Placental epithelial cell (primary cell): ENCODE data around the genes PSG7, LYPD5, ZNF404 and ZNF234.

DNA sequence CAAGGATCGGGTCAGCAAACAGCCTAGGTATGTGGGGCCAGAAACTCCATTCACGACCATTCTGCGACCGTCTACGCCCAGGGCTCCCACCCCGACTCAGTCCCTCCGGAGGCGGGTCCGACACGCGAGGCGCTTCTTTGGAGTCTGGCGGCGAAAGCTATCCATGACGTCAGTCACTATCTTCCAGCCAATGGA lies 6.6 kb upstream of the CNFN start:
- CAGE, long polyA plus RNA: no peak

DNA sequence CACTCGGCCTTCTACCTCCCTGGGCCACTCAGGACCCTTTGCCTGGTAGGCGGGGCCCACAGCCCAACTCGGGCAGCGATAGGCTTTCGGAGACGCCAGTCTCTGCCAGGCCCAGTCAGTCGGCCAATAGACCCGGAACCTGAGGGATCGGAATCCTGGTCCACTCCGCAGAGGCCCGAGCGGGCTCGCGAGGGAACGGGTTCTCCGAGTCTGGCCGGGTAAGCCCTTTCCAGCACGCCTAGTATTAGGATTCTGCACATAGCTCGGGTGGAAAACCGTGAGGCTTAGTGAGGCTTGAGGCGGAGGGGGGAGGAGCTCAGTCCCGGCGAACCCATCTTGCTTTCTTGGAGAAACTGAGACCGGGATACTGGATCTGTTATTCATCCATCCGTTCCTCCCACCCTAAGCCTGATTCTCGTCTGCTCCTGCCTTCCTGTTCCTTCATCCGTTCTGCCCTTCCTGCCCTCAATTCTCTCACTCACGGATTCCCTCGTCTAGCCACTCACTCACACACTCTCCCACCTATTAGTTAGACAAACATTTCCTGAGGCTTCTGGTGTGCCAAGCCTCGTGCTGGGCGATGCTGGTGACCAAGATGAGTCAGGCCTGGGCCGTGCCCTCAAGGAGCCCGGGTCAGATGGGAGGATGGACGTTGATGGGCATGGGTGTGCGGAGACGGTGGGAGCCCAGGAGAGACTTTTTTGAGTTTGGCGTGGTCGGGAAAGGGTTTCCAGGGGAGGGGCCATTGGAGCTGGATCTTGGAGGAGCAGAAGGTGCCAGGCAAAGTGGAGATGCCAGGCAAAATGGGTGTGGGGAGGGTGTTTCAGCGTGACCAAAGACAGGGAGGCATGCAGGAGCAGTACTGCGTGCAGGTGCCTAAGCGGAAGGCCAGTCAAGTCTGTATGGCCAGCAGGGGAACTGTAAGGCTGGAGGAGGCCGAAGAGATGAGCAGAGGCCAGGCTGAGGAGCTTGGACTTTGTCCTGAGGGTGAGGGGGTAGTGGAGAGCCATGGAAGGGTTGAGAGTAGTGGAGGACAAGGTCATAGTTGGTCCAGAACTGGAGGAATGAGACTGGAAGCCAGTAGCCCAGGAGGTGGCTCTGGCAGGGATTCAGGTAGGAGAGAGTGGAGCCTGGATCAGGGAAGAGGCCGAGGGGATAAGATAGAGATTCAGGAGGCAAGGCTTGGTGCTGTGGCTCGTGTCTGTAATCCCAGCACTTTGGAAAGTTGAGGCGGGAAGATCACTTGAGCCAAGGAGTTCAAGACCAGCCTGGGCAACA lies 7.3 kb upstream of the CNFN start:
- CAGE, long polyA plus RNA: no peak

- CAGE, long polyA plus RNA: no peak
These were observed 1.2 kb upstream of the CXCL17 start for GRCh38 chr19:42443835-42444432.

GRCh38 chr19:42474689-42475376 lies 32.1 kb upstream of the CXCL17 start:
- CAGE, long polyA plus RNA: no peak

DNA sequence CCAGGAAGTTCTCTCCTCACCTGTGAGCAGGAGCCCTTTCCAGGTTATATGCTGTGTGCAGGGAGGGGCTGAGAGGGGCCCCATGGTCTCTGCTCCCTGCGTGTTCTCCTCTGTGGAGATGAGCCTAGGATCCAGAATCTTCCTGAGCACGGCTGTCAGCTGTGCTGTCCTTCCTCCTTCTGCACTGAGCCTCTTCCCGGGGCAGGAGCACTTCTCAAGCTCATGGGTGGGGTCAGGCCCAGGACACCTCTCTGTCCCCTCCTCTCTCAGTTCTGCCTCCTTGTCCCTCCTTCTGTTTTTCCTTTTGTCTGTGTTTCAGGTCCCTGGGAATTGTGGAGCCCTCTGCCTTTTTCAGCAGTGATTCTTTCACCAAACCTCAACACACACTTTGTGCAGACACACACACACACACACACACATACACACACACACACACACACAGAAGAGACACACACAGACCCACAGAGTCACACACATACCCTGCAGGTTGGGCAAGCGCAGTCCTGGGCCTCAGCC lies at the start of gene PSG7:
Gene PSG7, minus strand, starts transcription at position 215 of the 516 bp plus-strand sequence.
- CAGE, long polyA plus RNA: no peak

DNA sequence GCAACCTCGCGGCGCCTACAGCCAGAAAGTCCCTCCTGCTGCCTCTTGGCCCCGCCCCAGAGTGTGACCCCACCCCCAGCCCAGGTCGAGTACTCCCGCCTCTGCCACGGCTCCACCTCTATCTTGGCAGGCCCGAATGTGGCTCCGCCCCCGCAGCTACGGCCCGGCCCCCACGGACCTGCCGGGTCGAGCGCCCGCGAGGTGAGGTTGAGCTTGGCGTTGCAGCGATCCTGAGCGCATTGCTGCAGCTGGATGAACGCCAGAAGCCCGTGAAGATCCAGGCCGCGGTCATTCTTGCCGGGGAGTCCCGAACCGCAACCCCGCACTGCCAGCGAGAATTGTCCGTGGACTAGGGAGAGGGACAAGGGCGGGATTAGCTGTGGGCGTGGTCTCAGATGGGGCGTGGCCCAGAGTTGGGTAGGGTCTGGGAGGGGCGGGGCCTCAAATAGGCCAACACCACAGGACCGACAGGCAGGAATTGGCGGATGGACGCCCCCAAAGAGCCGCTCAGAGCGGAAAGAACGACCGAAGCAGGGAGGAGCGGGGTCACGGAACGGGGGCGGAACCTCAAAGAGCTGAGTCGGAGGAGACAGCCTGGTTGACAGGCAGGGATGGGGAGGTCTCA lies 1.9 kb downstream of the LYPD3 start:
- CAGE, long polyA plus RNA: no peak

GRCh38 chr19:43525241-43525893 lies 1.6 kb downstream of the ETHE1 start:
- CAGE, long polyA plus RNA: no peak

GRCh38 chr19:43543380-43544010 lies 10.5 kb downstream of the ZNF575 start:
- CAGE, long polyA plus RNA: no peak

GRCh38 chr19:43552629-43553274 lies 19.8 kb downstream of the ZNF575 start:
- CAGE, long polyA plus RNA: no peak

DNA sequence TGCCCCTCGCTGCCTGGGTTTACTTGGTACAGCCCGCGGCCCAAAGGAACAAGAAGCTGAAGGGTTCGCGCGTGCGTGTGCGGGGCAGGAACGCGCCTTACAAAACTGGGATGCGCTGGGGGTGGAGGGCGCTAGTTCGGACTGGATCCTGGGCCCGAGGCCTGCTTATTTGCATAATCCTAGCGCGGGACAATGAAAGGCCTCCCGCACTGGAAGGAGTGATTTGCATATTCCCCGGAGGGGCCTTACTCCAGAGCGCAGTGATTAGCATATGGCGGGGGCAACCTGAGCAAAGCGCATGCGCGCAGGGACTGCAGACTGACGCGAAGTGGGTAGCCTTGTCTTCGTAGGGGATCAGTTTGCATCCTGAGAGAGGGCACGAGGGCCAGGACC lies 334 bp upstream of the ZNF428 start:
- CAGE, long polyA plus RNA: no peak

DNA sequence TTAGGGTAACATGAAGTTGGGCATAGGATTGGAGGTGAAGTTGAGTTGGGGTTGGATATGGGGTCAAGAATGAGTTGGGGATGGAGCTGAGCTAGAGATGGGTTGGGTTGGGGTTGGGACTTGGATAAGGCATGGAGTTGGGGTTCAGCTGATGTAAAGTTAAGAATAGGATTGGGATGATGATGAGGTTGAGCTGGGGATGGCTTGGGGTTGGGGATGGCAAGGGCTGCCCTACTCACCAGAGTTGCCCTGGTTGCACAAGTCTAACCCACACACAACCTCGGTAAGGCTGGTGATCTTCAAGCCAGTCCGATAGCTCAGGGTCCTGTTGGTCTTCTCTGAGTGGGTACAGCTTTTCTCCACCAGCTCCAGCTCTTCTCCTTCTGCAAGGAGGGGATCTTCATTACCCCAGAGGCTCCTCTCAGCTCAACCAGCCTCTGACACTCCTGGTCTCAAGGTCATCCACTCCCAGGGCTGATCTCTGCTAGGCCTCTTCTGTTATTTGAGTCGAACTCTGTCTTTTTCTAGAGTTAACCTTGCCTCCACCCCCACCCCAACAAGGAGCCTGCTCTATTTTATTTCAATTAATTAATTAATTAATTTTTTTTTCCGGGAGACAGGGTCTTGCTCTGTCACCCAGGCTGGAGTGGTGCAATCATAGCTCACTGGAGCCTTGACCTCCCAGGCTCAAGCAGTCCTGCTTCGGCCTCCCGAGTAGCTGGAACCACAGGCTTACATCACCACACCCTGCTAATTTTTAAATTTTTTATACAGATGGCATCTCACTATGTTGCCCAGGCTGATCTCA lies 4.7 kb downstream of the PLAUR start:
- CAGE, long polyA plus RNA: no peak

DNA sequence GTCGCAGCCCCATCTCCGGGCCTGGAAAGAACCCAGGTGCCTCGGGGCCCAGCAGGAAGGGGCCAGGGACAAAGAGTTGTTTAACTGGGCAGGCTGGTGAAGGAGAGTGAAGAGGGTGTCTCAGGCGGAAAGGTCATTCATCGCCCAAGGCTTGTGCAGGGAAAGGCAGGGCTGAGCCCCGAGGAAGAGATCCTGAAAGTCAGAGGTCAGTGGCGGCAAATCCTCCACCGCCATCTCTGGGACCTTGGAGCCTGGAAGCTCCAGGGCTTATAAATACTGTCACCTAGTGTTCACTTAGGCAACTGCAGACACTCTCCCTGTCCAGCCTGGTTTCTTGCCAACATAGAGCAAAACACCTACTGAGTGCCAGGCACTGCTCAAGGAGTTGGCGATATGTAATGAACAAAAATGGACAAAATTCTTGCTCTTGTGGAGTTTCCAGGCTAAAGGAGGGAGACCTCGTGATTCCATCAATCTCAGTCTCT lies 4.5 kb upstream of the KCNN4 start:
- CAGE, long polyA plus RNA: no peak

DNA sequence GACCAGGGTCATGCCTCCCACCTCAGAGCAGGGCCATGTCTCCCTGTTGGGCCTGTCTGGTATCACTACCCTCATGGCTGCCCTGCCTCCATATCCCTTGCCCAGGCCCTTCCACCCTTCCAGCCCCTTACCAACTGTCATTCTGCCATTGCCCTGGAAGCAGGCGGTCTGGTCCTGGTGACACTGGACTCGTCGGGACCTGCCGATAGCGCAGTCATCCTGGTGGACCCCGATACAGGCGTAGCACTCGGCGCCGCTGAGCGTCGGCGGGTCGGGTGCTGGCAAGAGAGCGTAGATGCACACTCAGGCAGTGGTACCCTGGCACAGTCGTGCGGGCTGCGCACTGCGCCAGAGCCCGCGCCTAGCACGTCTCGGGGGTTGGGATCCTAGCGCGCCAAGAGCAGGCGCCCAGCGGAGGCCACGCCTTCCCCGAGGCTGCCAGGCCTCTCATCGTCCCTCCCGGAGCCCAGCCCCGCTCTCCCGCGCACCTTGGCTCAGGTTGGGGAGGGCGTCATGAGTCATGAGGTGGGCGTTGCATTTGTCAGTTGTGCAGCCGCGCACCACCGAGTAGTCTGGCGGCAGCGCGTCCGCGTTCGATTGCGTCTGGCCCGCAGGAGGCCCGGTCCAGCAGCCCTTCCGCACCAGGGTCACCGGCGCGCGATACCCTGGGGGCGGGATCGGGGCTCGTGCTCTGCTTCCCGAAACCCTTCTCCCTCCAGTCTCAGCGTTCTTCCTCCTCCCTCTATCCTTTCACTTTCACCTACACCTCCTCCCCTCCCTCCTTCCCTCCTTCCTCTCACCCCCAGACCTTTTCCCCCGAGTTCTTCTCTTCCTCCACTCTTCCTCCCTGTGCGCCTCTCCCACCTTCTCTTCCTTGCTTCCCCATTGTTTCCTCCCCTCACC lies 3.7 kb downstream of the LYPD5 start:
- CAGE, long polyA plus RNA: no peak

DNA sequence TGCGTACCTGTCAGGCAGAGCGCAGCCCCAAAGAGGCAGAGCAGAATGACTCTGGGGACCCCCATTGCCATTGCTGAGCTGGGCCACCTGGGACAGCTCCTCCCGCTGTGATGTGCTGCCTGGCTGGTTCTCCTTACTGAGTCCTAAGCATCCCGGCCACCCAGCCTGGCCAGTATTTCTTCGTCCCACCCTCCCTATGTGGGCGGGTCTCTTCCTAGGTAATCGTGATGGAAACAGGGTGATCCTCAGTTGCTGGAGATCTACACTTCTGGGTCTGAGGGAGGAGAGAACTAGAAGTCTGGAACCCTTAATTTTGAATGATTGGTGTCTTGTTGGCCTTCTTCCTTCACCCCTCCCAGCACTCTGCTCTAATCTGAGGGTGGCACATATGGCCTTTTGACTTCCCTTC lies at the start of gene LYPD5:
Gene LYPD5, minus strand, starts transcription at position 138 of the 409 bp plus-strand sequence.
- CAGE, long polyA plus RNA: no peak

DNA sequence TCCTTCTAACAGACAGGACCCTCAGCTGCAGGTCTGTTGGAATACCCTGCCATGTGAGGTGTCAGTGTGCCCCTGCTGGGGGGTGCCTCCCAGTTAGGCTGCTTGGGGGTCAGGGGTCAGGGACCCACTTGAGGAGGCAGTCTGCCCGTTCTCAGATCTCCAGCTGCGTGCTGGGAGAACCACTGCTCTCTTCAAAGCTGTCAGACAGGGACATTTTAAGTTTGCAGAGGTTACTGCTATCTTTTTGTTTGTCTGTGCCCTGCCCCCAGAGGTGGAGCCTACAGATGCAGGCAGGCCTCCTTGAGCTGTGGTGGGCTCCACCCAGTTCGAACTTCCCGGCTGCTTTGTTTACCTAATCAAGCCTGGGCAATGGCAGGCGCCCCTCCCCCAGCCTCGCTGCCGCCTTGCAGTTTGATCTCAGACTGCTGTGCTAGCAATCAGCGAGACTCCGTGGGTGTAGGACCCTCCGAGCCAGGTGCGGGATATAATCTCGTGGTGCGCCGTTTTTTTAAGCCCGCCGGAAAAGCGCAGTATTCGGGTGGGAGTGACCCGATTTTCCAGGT lies 17.2 kb downstream of the ZNF404 start:
- CAGE, long polyA plus RNA: no peak

DNA sequence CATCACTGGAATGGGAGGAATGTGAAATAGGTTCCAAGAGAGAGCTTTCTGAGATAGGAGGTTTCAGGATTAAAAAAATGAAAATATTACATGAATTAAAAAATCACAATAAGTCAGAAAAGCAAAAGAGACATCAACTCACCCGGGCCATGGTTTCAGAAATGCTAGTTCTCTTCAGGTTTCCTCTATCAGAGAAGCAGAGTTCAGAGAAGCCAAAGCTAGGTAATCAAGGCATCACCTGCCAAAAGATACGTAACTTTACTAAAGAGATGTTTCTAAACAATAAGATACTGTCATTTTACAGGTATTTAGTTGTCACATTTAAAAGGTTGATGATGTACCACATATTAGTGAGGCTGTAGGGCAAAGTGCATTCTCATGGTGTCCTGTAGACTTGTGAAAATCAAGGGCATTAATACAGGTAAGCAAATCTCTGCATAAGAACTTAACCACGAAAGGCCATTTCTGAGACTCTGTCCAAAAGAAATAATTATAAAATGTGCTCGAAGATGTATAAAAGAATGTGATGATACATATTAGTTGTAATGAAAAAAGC lies at the start of gene ZNF404:
Gene ZNF404, minus strand, starts transcription at position 151 of the 556 bp plus-strand sequence.
- CAGE, long polyA plus RNA: no peak

- CAGE, long polyA plus RNA: no peak
These were observed at the start of gene ZNF234 for GRCh38 chr19:44140741-44141988. Gene ZNF234 (plus strand): TSS chr19:44141554.

- CAGE, long polyA plus RNA: no peak
These were observed 2.6 kb downstream of the IGSF23 start for GRCh38 chr19:44615994-44616259.

DNA sequence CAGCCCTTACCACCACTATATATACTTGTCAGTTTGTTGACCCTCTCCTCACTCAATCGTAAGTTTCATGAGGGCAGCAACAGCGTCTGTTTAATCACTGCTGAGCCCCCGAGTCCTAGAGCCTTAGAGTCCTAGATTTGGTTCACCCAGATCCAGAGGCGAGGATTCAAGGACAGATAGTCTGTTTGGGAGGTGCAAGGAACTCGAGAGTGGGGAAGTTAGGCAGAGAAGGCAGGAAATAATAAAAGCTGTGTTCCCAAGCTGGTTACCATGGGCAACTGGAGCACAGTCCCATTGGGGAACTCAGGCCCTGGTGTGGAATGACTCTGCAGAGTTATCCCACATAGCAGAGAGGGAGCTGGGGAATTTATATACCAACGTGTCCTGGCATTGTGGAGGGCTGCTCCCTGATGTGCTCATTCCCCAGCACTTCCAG lies 9.7 kb downstream of the IGSF23 start:
- CAGE, long polyA plus RNA: no peak

- CAGE, long polyA plus RNA: no peak
These were observed 4.5 kb upstream of the PVR start for GRCh38 chr19:44639053-44639675.